Right lobe of liver (tissue), 4 donors: ENCODE measurements around the genes TNP2 and ENSG00000188897.

- PRO-cap, 4 experiments = peak in 4 of 4 experiments; most common plus-strand start chr16:10878986 (in 4); most common minus-strand start chr16:10878781 (in 2)
- RAMPAGE, long total RNA, 2 experiments = start-site peak on the plus strand in 1 of 2 experiments, at chr16:10878967-10878986 at its widest, 16 reads per replicate
Measured at GRCh38 chr16:10878327-10879137, 1.5 kb downstream of the CIITA start.

GRCh38 chr16:10929696-10930296 lies 12.5 kb downstream of the DEXI start:
- PRO-cap, 4 experiments = peak in 4 of 4 experiments; most common plus-strand start chr16:10930017 (in 2); most common minus-strand start chr16:10929899 (in 4)
- RAMPAGE, long total RNA, 2 experiments = no peak in any of the 2 experiments

DNA sequence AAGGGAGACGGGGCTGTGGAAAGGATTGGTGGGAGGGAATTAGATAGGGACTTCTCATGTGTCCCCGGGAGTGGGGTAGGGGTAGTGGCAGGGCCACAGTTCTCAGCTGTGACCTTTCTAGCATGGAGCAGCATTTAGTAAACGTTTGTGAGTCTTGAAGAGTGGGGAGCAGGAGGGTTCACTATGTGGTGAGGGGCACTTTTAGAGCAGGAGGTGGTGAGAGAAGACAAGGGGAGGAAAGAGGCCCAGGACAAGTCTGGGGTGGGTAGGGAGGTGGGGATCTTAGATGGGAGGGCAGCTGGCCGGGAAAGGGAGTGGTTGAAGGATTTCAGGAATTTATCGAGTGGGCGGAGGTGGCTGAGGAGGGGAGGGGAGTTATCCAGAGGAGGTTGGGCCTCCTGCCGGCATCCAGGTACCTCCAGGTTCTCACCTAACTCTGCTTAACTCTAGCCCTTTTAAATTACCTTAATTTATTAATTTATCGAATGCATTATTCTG lies 1.9 kb downstream of the CLEC16A start:
- PRO-cap, 4 experiments = no peak in any of the 4 experiments
- RAMPAGE, long total RNA, 2 experiments = no peak in any of the 2 experiments

DNA sequence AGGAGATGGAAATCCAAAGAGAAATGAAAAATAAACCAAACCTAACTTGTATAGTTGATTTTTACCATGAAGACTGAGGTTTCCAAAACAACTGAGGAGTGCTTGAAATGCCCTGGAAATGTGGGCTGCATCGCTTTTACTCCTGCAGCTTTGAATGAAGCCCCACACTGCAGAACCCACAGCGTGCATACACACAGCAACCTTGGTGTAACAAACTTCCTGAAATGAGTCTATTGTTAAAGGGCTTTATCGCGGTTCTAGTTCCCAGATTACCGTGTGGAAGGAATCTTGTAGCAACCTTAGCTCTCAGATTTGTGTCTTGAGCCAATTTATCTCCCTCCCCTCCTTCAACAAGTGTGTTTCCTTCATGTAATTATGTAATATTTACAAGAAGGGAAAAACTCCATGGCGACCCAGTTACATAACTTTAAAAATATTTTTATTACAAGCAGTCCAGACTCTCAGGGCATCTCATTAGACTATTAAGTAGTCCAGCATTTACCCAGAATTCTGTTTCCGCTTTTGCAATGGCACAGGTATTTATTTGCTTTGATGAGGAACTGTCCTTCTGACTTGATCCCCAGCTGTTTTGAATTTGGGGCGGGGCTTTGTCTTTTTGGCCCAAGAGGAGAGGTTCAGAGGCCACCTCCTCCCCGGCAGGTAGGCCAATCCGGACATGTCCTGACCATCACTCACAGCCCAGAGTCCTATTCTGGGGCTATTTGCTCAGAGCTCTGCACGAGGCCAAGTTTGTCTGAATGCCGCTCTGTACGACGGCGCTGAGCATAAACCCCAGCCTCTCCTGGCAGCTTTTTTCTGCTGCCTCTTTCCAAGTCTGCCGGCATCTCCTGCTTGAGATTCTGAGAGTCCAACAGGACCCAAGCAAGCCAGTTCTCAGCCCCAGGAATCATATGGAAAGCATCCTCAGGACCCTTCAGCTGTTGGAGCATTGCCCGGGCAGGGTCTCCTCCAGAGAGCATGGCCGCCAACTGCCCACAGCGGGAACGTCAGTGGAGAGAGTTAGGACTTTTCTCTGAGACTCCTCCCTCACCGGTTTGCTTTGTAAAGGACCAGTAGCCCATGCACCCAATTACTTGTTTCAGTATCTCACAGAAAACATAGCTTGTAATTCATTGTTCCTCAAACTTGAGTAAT lies 35.6 kb downstream of the CLEC16A start:
- PRO-cap, 4 experiments = peak in 3 of 4 experiments; most common plus-strand start position 717 of the sequence (in 1); most common minus-strand start position 512 of the sequence (in 2)
- RAMPAGE, long total RNA, 2 experiments = no peak in any of the 2 experiments

GRCh38 chr16:11063464-11064036 lies 119.2 kb downstream of the CLEC16A start:
- PRO-cap, 4 experiments = no peak in any of the 4 experiments
- RAMPAGE, long total RNA, 2 experiments = no peak in any of the 2 experiments

DNA sequence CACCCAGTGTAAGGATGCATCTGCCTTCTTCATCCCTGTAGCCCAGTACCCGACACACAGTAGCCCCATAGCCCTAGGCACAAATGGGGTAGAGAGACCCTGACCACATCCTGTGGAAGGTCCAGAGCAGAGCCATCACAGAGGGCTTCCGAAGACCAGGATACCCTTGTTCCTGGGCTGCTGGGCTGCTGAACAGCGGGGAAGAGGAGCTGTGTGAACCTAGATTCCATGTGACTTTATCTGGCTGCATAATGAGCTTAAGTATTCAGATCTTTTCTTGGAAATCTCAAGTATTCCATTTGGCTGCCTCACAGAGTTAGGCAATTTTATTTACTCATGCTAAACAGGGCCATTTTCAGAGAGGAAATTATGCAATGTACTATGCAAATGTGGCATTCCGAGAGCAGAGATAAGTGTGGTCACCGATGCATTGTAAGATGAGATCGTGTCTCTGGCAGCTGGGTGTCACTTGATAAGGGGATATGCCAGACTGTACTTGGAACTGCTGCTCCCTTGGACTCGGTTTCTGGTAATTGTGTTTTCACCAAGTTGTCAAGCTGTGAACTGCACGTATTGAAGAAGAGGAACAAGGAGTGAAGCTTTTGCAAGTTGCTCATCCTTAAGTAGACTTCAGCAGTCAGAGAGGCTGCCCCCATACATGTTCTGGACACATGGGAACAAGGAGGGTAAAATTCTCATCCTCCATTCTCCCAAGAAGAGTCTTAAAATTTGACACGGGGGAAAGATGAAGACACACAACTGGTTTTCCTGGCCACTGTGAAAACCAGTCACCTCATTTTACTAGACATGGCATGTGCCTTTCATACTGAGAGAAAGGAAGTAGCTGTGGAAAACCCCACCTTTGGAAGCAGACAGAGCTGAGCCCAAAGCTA lies 151.0 kb downstream of the SOCS1 start:
- PRO-cap, 4 experiments = peak in 2 of 4 experiments; most common plus-strand start position 440 of the sequence (in 1); most common minus-strand start position 232 of the sequence (in 2)
- RAMPAGE, long total RNA, 2 experiments = start-site peak on the plus strand in 1 of 2 experiments, centred at position 426 of the sequence, 5 reads per replicate

- PRO-cap, 4 experiments = no peak in any of the 4 experiments
- RAMPAGE, long total RNA, 2 experiments = no peak in any of the 2 experiments
Measured at GRCh38 chr16:11269044-11269490, at the start of gene TNP2. TSS of gene TNP2 (minus strand) at chr16:11269325.

- PRO-cap, 4 experiments = no peak in any of the 4 experiments
- RAMPAGE, long total RNA, 2 experiments = no peak in any of the 2 experiments
Measured at GRCh38 chr16:11312573-11313030, 31.5 kb upstream of the PRM1 start.

- PRO-cap, 4 experiments = no peak in any of the 4 experiments
- RAMPAGE, long total RNA, 2 experiments = no peak in any of the 2 experiments
Measured at GRCh38 chr16:11329015-11329681, 16.1 kb upstream of the RMI2 start.

DNA sequence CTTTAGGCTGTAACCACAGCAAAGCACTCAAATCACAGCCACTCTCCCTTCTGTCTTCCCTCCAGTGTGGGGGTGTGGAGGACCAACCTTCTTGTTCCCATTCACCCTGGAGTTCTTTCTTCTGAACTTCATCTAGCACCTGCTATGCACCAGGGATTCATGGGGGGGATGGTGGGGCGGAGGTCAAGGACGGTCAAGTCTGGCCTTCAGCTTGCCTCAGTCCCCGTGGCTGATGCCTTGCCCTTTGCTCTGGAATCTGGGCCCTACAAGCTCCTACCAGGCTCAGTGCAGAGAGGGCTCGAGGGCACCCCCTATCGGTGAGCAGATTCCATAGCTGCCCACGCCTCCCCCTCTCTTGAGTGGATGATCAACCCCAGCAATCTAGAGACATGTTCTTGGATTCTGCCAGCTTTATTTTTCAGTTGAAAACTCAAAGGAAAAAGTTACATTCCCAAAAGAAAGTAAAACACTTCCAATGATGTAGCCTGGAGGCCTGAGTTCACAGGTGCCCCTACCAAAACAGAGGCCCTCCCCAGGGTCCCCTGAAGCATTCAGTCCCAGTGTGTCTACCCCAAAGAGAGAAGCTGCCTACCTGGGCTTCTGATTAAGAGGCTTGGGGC lies 26.5 kb downstream of the RMI2 start:
- PRO-cap, 4 experiments = no peak in any of the 4 experiments
- RAMPAGE, long total RNA, 2 experiments = no peak in any of the 2 experiments

GRCh38 chr16:11527065-11527264 lies at the start of gene ENSG00000188897:
TSS of gene ENSG00000188897 (minus strand) at chr16:11527247.
- PRO-cap, 4 experiments = no peak in any of the 4 experiments
- RAMPAGE, long total RNA, 2 experiments = no peak in any of the 2 experiments

GRCh38 chr16:11561457-11561795 lies 25.3 kb downstream of the LITAF start:
- PRO-cap, 4 experiments = no peak in any of the 4 experiments
- RAMPAGE, long total RNA, 2 experiments = no peak in any of the 2 experiments

DNA sequence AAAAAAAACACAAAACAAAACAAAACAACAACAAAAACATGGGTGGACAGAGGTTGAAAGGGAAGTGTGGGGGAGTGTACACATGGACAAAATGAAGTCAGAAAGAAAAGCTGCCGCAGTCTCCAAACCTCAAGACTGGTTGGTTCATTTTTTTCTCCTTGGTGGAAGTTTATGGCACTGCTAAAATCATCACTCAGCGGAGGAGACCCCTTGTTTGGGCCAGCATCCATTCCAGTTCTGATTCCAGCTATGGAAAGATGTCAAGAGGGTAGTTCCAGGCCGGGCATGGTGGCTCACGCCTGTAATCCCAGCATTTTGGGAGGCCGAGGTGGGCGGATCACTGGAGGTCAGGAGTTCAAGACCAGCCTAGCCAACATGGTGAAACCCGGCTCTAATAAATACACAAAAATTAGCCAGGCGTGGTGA lies 19.3 kb downstream of the LITAF start:
- PRO-cap, 4 experiments = no peak in any of the 4 experiments
- RAMPAGE, long total RNA, 2 experiments = no peak in any of the 2 experiments

DNA sequence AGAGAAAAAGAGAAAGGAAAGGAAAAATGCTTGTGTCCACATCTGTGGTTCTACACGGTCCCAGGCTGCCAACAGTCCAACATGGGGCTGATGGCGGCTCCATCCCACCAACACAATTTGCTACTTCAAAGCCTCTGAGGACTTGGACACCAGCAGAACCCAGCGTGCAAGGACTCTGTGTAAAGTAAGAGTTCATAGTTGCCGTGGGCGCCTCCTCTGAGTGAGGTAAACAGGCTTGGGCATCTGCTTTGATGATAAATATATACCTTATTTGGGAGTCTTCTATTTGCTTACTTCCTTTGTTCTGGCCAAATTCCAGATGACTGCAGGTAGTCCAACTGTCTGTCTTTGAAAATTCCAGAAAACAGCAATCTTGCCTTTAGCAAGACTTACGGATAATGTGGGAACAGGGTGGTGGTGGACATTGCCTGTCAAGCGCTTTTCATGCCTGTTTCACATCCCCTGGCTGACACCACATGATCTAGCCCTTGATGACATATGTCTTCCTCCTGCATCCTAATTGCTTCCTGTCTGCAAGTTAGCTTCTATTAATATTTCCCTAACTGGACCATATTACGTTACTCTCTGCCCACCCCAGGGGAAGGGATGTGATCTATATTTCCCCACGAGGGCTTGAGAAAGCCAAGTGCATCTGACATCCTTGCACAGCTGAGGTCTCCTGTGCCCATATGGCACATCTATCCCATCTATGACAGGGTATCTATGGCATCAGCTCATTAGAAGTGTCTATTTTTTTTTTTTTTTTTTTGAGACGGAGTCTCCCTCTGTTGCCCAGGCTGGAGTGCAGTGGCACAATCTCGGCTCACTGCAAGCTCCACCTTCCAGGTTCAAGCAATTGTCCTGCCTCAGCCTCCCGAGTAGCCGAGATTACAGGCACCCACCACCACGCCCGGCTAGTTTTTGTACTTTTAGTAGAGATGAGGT lies 9.9 kb downstream of the LITAF start:
- PRO-cap, 4 experiments = peak in 3 of 4 experiments; most common plus-strand start position 645 of the sequence (in 3); most common minus-strand start position 456 of the sequence (in 1)
- RAMPAGE, long total RNA, 2 experiments = no peak in any of the 2 experiments

- PRO-cap, 4 experiments = peak in 4 of 4 experiments; most common plus-strand start chr16:11584259 (in 4); most common minus-strand start chr16:11584225 (in 2)
- RAMPAGE, long total RNA, 2 experiments = no peak in any of the 2 experiments
Measured at GRCh38 chr16:11583819-11584439, 2.8 kb downstream of the LITAF start.

DNA sequence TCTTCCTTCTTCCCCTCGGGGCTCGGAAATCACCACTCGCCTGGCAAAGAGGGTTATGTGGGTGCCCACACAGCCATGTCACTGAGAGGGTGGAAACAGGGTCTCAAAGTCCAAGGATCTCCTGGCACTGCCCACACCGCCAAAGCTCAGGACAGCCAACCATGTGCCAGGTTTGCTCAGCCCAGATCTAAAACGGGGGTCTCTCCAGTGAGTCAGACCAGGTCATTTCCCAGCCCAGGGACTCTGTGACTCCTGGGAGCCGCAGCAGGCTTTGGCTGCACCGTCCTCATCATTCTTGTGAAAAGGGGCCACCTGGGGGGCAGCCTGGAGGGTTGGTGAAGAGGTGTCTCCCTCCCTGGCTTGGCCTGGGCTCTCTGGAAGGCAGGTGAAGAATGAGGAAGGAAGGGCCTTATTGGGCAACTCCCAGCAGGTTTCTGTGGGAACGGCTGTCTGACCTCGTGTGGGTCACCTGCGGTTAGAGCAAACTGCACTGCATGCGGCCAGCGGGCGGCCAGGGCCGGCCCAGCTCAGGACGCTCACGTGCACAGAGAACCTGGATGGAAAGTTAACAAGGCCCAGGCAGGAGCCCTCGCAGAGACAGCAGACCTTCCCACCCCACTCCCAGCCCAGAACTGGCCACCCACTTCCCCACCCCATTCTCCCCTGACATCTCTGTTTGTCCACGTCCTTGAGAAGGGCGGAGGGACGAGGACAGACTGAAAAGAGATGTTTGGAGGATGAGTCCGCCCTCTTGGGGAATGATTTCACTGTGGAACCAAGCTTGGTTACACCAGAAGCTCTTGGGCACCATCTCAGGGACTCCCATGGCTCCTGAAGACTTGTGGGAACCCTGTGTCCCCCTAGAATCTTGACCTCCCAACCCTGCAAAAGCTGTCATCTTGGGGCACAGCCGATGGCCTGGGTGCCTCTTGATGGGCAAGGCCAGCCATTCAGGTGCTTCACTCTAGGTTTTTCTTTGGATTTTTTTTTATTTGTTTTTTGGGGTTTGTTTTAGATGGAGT lies 25.6 kb upstream of the LITAF start:
- PRO-cap, 4 experiments = peak in 4 of 4 experiments; most common plus-strand start position 594 of the sequence (in 3); most common minus-strand start position 83 of the sequence (in 4)
- RAMPAGE, long total RNA, 2 experiments = no peak in any of the 2 experiments

GRCh38 chr16:11694810-11695452 lies 26.7 kb downstream of the SNN start:
- PRO-cap, 4 experiments = no peak in any of the 4 experiments
- RAMPAGE, long total RNA, 2 experiments = no peak in any of the 2 experiments

GRCh38 chr16:11712188-11712500 lies 30.5 kb downstream of the TXNDC11 start:
- PRO-cap, 4 experiments = no peak in any of the 4 experiments
- RAMPAGE, long total RNA, 2 experiments = no peak in any of the 2 experiments

- PRO-cap, 4 experiments = peak in 4 of 4 experiments; most common plus-strand start chr16:11797543 (in 3); most common minus-strand start chr16:11798082 (in 1)
- RAMPAGE, long total RNA, 2 experiments = start-site peak on the plus strand in 1 of 2 experiments, at chr16:11797519-11797543 at its widest, 23 reads per replicate
Measured at GRCh38 chr16:11797374-11798406, 632 bp upstream of the ZC3H7A start.

- PRO-cap, 4 experiments = no peak in any of the 4 experiments
- RAMPAGE, long total RNA, 2 experiments = no peak in any of the 2 experiments
Measured at GRCh38 chr16:11868304-11869167, 17.2 kb upstream of the RSL1D1 start.